Mesenteric fat pad (tissue), 1 donor: ENCODE measurements around a stretch of chr4.

GRCh38 chr4:212961-213930 is 88.9 kb downstream of the ZNF718 start:
- PRO-cap: no peak

DNA sequence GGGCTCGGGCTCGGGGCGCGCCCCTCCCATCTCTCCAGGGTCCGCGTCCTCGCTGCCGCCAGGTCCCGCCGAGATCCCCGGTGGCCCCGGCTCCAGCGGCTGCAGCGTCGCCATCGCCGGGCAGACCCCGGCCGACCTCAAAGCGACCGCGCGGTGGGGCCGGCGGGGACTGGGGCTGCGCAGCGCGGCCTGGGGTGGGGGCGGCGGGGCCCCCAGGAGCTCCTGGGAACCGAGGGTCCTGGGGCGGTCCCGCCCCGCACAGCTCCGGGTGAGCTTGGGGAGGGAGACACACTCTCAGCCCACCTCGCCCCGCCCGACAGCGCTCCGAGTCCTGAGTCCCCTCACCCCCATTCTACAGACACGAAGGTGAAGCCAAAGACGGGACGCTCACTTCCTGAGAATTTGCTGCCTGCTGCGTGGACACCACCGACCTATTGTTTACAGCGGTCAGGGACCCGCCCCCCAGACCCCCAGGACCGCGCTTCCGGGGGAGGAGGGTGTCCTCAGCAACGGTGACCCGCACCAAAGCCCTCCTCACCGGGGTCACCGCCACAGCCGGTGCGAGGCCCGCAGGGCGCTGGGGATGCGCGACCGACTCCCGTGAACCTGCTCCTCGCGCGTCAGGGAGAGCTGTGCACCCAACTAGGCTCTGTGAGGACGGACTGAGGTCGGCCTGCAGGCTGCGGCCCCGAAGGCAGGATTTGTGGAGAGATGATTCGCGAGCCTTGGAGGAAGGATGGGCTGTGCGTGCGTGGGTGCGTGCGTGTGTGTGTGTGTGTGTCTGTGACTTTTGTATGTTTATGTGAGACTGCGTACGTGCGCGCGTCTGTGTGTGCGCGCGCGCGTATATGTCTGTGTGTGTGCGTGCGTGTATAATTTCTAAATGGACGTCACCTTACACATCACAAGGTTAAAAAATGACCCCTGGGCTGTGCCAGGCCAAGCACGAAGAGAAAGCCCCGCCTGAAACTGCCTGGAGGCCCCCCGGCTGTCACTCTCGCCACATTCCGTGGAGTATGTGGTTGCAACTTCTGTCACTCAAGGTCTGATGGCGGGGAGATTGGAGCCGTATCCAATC is 614 bp upstream of the ZNF141 start:
- PRO-cap: bidirectional peak, plus-strand start outside the sequence, minus-strand start at position 850 of the sequence

- PRO-cap: no peak
Measured at GRCh38 chr4:465918-466685, 32.9 kb downstream of the ZNF721 start.

DNA sequence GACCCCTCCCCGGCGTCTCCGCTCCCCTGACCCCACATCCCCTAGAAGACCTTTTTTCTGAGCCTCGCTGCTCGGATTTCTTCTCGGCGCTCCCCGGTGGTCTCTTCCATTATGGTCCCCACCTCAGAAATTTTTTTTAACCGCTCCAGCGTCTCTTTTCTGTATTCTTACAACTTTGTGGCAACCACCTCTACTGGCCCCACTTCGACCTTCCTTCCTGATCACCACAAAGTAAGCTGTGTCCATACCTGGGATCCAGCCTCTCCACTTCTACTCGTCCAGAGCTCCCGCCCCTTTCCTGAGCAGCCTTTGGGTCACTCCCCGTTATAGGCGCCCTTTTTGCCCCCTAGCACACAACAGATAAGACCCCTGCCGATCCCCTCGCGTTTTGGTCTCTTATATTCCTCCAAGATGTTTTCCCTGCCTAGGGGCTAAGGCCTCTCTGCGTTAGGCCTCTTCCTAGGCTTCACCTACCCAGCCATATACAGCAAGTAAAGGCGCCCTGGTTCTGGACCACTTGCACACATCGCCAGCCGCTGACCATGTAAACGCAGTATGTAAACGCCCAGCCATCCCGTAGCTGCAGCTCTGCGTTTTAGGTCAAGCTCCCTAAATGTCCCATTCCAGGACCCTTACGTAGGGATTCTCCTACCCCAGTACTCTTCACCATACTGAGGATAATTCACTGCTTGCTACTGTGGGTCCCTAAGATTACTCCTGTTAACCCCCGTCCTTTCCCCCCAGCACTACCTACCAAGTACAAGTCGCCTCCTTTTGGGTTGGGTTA is 678 bp downstream of the PIGG start:
- PRO-cap: no peak

DNA sequence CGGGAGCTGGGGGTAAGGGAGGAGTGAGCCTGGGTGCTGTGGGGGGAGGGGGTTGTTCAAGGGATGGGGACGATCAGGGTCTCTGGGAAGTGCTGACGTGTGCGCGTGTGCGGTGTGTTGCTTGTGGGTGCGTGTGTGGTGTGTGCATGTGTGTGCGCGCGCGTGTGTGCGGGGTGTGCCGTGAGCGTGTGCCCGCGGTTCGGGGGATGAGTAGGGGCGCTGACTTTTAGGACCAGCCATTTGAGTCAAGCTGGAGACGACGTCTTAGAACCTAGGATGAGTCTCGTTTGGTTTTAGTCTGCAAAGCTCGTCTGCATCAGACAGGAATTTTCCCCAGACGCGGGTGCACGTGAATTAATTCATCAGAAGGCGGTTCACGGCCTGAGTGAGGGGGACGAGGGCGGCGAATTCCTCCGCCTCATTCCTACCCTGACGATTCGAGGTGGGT is 922 bp upstream of the TMEM271 start:
- PRO-cap: no peak

DNA sequence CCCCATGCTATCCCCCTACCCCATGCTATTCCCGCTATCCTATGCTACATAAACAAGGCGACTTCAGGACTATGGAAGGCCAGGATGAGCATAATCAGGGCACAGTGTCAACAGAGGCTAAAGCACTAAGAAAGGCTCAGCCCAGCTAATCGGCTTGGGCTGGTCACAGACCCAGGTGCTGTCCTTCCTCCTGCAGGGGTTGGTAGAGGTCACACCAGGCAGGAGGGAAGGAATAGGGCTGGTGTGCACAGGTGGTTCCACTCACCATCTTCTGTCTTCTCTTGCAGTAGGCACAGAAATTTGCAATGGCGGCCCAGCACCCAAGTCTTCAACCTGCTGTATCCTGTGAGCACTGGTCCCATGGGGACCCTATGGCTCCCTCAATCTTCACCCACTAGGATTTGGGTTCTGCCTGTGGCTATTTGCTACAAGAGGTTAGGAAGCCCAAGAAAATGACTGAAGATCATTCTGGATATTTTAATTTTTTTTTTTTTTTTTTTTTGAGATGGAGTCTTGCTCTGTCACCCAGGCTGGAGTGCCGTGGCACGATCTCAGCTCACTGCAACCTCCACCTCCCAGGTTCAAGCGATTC is 4.2 kb downstream of the ATP5ME start:
- PRO-cap: no peak

- PRO-cap: no peak
Measured at GRCh38 chr4:759708-760201, 54.1 kb downstream of the PCGF3 start.

DNA sequence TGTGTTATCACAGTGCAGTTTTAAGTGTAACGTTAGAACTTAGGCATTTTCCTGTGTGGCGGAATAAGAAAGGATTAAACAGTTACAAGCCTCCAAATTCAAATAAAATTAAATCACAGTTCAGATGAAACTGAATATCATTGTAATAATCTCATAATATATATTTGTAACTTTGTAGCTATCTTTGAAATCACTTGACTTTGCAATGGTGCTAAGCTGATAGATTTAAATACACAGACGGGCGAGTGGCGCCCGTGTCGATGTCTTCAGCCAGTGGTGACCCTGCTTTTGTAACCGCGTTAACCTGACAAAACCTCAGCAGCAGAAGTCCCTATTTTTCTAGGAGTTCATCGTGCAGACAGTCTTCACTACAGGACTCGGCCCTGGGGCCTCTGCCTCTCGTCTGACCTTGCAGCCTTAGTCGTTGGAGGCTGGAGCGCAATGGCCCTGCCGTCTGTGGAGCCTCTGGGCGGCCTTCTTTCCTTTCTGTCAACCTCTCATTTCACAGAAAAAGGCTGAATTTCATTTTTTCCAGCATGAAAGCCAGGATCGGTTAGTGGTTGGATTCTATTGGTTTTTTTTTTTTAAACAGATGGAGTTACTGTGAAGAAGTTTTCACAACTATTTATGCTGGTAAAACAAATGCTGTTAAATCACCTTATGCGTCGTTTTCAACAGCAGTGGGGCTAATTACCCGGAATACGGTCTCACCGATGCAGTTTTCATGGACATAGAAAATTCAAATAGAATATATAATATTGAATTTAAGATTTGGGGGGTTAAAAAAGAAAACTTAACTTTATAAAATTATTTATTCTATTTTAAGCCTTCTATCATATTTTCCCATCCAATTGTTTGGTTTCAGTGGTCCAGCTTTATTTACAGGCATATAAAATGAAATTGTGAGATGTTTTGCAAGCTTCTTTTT is 57.8 kb downstream of the CPLX1 start:
- PRO-cap: no peak

DNA sequence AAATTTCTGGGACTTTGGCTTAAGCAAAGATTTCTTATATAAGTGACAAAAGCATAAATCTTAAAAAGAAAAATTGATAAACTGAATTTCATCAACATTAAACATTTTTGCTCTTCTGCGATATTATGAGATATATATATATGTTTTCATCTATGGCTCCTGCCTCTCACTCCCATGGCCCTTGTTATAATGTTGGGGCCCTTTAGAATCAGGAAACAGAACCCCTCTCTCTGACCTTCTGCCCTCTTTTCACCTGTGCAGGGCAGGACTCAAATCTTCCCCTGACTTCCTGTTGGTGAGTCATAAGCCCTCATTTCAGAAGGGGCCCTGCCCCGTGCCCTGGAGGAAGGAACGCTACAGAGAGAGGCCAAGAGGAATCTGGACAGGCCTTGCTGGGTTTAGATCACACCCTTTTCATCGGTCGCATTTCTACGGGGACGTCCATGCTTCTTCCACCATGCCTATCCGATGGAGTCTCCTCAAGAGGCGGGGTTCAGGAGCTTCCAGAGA is 27.0 kb downstream of the CPLX1 start:
- PRO-cap: no peak

DNA sequence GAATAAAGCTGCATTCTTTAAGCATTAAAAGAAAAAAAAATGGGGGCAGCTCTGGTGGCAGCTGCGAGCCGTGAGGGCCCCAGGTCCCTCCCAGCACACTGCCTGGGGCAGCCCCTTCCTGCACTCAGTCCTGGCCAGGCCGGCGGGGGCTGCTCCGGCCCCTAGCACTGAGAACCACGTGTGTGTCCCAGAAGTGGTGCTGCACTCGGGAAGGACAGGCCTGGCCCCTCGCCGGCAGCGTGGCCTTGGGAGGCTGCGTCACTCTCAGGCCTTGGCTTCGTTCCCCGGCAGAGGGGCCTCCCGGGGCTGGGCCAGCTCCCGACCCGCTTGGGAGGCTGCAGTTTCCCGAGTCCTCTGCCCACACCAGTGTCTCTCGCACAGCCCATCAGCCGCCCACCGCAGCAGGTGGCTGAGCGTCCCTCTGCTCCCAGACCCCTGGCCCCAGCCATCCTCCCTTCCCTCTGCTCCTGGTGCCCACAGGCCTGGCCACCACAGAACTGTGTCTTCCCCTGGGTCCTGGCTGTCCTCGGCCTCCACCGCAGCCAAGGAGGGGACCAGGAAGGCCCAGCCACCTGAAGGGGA is 10.8 kb upstream of the CPLX1 start:
- PRO-cap: no peak

DNA sequence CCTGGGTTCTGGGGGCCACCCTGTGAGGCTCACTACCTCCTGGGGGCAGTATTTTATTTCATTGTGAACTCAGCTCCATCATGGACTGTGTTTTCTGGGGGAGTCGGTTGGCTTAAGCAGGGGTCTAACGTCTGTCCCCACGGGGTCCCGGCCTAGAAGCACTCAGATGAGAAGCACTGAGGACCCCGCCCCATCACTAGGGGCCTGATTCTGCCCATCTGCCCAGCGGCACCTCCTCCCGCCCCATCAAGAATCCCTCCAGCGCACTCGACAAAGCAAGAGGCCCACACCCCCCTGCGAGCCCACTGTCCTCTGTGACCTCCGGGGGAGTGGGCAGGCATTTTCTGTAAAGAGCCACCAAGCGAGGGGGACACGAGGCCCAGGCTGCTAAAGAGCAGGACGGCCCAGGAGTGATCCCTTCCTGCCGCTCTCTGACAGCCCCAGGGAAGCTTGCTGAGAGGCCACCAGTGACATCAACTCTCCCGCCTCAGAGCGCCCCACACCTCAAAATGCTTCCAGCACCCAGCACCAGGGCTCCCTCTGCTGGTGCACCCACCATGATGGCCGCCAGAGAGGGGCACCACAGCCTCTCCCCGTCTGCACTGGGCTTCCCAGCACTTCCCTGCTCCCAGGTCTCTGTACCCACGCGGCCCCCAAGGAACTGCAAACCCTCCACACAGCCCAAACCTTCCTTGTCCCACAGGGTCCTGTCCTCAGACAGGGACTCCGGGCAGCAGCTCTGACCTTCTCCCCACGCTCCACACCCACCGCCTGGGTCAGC is 40.5 kb downstream of the GAK start:
- PRO-cap: no peak

DNA sequence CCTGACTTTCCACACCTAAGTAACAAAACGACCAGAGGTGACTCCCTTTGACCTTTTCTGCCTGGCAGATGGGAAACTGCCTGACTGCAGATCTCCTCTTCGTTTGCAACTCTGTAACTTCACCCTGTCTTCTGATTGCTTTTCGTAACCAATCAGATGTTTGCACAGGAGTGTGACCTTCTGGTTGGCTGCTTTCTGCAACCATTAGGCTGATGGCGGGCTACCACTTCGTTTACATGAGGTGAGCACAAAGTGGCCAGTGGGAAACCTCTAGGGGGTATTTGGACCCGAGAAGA is 27.3 kb downstream of the GAK start:
- PRO-cap: no peak

DNA sequence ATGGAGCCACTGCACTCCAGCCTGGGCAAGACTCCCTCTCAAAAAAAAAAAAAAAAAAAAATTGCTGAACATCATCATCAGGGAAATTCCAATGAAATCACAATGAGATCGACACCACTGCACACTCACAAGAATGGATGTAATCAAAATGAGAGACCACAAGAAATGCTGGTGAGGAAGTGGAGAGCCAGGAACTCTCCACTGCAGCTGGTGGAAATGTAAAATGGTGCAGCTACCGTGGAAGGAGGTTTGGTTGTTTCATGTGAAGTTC is 8.0 kb downstream of the GAK start:
- PRO-cap: no peak

GRCh38 chr4:957375-958271 is 15.7 kb downstream of the DGKQ start:
- PRO-cap: no peak

DNA sequence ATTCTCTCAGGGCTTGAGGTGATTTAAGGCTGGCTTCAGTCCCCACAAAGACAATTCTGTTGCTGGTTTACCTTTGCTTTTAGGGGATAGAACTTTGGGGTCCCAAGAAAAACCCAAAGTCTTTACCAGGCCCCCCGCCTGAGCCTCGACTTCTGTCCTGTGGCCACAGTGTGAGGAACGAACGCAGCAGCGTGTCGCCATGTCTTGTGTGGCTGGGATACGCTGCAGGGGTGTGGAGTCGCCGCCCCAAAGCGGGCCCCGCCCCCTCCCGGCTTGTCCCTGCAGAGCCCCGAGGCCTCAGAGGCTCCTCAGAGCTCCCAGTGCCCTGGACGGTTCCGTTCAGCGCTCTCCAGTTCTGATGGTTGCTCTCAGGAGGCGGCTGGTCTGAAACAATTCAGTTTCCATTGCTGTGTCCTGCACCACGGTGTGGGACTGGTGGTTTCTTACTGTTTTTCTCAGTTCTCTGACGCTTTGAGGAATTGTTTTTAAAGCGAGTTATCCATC is 1.7 kb upstream of the IDUA start:
- PRO-cap: no peak

DNA sequence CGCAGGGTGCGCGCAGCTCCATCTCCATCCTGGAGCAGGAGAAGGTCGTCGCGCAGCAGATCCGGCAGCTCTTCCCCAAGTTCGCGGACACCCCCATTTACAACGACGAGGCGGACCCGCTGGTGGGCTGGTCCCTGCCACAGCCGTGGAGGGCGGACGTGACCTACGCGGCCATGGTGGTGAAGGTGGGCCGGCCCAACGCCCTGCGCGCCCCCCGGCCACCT is 8.7 kb upstream of the SLC26A1 start:
- PRO-cap: no peak

DNA sequence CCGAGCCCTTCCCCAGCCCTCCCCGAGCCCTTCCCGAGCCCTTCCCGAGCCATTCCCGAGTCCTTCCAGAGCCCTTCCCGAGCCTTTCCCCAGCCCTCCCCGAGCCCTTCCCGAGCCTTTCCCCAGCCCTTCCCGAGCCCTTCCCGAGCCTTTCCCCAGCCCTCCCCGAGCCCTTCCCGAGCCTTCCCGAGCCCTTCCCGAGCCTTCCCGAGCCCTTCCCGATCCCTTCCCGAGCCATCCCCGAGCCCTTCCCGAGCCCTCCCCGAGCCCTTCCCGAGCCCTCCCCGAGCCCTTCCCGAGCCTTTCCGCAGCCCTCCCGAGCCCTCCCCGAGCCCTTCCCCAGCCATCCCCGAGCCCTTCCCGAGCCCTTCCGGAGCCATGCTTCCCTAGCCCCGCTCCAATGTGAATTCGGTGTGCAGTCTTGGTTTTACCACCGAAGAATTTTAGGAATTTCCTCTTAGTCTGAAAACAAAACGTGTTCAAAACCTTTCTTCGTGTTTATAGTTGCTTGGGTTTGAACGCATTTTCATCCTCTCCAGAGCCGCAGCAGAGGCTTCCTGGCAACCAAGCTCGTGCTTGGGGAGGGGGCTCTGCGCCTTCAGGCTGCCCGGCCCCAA is 35.2 kb downstream of the FGFRL1 start:
- PRO-cap: no peak

DNA sequence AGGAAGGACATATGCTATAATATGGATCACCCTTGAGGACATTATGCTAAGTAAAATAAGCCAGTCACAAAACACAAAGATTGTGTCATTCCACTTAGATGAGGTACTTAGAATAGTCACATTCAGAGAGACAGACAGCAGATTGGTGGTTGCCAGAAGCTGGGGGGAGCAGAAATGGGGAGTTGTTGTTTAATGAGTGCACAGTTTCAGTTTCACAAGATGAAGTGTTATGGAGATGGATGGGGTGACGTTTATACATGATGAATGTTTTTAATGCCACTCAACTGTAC is 14.8 kb upstream of the SPON2 start:
- PRO-cap: no peak

GRCh38 chr4:1200387-1200857 is 28.0 kb upstream of the SPON2 start:
- PRO-cap: no peak

- PRO-cap: no peak
Measured at GRCh38 chr4:1201866-1202694, 29.7 kb upstream of the SPON2 start.